WTC11 (cell line): Measurements from ENCODE around the gene HMGXB4.

DNA sequence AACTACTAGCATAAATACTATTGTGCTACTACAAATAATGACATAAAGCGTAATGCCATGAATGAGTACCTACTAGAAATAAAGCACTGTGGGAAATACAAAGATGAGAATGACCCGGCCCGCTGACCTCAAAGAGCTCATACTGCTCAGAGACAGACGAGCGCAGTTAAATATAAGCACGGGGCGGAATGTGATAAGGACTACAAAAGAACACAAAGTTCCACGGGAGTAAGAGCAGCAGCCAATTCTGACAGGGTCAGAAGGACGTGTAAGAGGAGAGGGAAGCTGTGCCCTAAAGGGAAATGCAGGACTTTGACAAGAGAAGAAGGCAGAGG is 314.7 kb downstream of the LARGE1 start:
- PRO-cap: no peak

DNA sequence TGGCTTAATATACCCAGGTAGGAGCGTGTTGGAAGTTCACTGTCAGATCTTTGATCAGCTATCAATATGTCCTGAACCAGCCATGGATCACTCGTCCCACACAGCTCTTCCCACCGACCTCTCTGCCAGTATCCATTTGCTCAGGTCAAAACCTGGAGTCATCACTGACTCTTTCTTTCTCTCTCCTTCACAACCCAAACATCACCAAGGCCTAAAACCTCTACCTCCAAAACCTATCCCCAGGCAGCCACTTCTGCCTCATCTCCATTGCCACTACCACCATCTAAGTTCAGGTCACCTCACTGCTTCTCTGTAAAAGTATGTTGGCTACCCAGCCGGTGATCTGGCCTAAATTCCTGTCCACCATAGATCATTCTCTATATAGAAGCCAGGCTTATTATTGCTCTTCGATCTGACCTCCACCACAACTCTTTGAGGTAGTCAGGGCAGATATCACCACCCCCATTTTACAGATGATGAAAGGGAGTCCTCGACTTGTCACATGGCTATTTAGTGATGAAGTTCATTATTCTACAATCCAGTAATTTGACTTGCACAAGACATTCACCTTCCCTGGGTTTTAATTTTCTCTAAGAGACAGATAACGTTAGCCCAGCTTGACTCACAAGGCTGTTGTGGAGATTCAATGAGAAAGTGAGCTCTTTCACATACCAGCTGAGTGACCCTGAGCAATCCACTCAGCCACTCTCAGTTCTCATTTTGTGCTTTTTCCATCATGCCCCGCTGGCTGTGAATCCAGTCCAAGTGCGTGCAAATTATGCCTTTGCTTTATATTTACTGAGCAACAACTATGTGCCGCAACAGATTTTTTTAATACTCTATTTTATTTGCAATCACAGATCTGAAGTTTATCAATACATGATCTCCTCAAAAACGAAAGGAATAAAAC is 176.8 kb downstream of the LARGE1 start:
- PRO-cap: no peak

DNA sequence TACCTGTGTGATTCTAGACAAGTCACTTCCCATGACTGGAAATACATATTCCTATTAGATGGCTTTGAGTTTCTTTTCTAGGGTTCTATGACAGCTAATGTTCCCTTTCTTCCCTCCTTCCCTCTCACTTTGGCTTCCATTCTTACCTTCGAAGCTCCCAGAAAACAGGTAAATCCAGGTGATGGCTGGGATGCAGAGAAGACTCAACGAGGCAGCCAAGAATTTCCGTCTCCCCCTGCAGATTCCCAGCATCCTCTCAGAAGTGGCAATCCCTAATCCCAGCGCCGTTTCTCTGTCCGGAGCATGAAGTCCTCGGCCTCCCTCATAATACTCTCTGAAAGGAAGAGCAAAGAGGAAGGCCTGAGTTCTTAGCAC is 159.1 kb downstream of the LARGE1 start:
- PRO-cap: no peak

DNA sequence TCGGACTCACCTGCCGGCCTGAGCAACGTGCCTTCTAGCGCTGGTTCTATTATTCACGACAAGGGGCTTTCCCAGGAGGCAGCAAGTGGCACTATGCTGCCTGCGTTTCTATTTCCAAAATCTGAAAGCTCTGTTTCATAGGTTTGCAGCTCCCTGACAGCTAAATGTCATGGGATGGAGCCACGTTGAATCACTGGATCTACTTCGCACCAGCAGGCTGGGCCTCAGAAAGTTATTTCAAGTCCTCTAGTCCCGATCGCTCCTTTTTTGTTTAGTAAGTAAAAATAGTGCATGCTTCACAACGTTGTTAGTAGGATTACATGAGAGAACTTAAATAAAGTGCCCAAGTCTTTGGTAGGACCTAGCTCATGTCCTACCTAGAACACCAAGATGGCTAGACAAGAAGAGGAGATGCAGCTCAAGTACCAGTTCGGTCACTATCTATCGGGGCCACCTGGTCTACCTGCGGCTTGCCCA is 52.8 kb downstream of the LARGE1 start:
- PRO-cap: no peak

GRCh38 chr22:33889747-33890196 is 30.5 kb downstream of the LARGE1 start:
- PRO-cap: no peak

GRCh38 chr22:33896848-33897348 is 23.4 kb downstream of the LARGE1 start:
- PRO-cap: bidirectional peak, plus-strand start at chr22:33897464, minus-strand start at chr22:33897152

DNA sequence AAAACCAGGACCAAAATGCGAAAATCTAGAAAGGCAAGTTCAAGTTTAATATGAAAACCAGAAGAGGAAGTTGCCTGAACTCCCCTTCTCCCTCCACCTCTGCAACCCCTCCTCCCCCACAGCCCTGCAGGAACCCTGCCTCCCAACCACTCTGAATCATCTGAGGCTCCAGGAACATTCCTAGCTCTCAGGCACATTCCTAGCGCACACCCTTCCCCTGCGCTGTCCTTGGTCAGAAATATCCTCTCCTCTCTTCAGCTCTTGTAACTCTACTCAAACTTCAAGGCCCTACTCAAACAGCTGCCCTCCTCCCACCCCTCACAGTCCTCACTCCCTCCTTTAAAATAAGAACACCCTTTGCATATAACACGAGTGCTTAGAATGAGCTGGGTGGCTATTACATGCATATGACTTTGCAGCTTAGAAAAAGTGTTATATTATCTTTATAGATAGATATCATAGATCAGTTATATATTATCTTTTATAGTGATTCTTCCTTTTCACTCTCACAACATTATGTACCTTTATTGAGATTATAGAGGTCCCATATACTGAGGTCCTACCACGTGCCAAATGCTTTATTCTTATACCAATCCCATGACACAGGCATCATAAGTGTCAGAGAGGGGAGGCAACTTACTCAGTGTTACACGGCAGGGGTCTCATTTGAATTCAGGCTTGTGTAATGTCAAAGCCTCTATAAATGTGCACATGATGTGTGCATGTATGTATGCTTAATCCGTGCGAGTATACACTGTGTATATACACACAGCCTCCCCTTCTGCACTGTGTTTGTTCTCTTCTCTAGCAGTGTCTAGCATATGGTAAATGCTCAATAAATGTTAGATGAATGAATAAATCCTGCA is 37.0 kb downstream of the ISX start:
- PRO-cap: no peak

DNA sequence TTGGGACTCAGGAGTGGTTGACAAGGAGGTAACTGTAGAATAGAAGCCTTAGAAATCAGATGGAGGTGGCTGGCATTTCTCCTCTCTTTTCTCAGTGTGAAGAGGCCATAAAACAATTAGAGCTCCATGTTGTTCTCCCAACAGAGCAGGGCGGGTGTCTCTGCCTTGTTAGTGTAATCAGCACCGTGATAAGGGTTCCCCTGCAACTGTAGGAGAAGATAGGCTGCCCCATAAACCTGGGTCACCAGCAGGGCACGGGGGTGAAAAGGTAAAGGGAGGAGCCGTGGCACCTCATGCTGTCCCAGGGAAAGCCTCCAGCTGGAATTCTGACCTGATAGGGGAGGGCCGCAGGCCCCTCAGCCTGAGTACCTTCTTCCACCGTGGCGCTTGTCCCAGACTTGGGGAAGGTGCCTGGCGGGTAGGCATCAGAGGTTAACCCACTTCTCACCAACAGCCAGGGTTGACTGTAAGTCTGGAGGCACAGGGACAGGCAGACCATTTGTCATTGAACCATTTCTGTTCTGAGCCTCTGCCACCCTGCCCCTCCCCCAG is 68.7 kb downstream of the ISX start:
- PRO-cap: no peak

- PRO-cap: bidirectional peak, plus-strand start at chr22:35257499, minus-strand start at chr22:35257392; bidirectional peak, plus-strand start at chr22:35257915, minus-strand start at chr22:35257760
Observed at GRCh38 chr22:35257053-35258184, at the start of gene HMGXB4. TSS of gene HMGXB4 (plus strand) at chr22:35257493.

GRCh38 chr22:35258185-35259003 is 1.1 kb downstream of the HMGXB4 start:
- PRO-cap: bidirectional peak, plus-strand start at chr22:35258533, minus-strand start at chr22:35258572

DNA sequence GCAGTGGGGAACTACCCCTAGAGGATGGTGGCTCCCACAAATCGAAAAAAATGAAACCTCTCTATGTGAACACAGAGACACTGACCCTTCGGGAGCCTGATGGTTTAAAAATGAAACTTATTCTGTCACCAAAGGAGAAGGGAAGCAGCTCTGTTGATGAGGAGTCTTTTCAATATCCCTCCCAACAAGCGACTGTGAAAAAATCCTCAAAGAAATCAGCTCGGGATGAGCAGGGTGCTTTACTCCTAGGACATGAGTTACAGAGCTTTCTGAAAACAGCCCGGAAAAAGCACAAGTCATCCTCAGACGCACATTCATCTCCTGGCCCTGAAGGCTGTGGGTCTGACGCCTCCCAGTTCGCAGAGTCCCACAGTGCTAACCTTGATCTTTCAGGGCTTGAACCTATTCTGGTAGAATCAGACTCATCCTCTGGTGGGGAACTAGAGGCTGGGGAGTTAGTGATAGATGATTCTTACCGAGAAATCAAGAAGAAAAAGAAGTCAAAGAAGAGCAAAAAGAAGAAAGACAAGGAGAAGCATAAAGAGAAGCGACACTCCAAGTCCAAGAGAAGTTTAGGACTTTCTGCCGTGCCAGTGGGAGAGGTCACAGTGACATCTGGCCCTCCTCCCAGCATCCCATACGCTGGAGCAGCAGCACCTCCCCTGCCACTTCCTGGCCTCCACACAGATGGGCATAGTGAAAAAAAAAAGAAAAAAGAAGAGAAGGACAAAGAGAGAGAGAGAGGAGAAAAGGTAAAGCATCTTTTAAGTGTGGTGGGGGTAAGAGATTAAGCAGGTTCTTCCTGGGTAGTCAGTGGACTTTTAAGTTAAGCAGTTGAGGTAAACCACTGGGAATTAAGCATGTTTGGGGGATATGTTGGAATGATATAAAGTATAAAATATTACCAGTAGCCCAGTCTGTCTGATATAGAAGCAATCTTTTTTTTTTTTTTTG is 7.8 kb downstream of the HMGXB4 start:
- PRO-cap: no peak

GRCh38 chr22:35267870-35268270 is 10.6 kb downstream of the HMGXB4 start:
- PRO-cap: no peak

DNA sequence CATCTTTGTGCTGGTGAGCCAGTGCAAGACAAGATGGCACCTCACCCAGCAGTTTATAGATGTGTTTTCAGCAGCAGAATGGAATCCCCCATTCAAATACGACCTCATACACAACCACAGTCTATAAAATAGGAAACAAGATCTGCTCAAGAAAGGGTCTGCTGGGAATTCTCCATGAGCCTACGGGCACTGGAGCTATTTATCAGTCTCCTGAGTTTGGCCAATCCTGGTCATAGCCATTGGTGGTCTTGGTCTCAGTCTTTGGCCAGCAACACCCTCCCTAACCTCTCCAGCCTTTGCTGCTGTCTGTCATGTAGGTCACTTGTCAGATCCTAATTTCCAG is 38.5 kb downstream of the TOM1 start:
- PRO-cap: no peak

GRCh38 chr22:35355777-35356145 is 25.1 kb upstream of the HMOX1 start:
- PRO-cap: no peak

GRCh38 chr22:35410922-35411536 is 11.1 kb downstream of the MCM5 start:
- PRO-cap: no peak

- PRO-cap: no peak
Observed at GRCh38 chr22:35426237-35427173, 26.6 kb downstream of the MCM5 start.

DNA sequence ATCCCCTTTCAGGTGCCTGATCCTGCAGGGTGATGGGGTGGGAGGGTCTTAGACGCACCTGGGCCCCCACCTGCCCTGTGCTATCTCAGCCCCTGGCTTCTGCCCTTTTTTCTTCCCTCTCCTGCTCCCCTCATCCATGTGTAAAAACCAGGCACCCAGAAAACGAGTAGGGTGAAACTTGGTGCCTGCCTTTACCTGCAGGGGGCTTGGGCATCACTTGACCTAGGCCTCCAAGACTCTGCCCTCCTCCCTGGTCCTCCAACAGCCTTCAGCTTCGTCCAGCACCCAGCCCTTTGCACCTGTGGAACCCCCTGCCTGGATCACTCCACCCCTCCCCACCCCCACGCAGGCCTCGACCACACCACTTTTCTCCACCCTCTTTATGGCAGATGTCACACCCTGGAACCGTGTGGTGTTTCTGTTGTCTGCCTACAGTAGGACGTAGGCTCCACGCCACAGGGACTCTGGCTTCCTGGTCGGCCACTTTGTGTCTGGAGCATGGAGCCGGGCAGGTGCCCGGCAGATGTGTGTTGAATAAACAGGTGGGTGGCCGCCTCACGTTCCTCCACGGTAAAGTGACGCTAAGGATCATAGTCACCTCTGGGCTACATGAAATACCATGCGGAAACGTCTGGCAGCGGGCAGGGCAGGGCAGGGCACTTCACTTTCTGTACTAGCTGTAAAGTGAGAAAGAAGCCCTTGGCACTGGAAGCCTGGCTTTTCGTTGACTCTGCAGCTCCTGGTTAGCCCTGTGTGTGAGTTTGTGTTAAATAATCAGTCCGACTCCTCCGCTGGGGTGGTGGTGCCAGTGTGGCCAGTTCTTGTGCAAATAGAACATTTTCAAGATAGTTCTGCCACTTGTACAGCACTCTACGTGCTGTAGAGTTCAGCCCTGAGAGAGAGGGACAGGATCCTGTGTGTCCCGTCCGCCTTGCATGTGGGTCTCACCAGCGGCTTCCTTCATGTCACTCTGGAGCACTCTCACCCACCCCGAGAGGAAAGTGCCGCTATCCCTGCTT is 52.3 kb downstream of the MCM5 start:
- PRO-cap: no peak

- PRO-cap: bidirectional peak, plus-strand start at chr22:35467943, minus-strand start at chr22:35467812
Observed at GRCh38 chr22:35467515-35468134, 67.7 kb downstream of the MCM5 start.

DNA sequence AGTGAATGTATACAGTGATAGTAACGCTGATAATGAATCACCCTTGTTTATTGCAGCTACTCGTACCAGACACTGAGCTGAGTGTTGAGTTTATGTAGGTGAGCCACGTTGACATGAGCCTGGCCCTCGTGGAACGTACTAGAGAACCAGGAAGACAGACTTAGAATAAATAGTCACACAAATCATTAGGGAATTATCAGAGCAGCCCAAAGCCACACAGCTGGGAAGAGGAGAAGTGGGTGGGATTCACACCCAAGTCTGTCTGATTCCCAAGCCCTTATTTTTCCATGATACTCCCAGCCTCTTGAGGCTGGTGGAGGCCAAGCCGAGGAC is 34.8 kb downstream of the MB start:
- PRO-cap: no peak

- PRO-cap: no peak
Observed at GRCh38 chr22:35611559-35612464, 5.3 kb downstream of the MB start.